REH cell (cell line): Measurements from ENCODE around the gene NRXN3.

DNA sequence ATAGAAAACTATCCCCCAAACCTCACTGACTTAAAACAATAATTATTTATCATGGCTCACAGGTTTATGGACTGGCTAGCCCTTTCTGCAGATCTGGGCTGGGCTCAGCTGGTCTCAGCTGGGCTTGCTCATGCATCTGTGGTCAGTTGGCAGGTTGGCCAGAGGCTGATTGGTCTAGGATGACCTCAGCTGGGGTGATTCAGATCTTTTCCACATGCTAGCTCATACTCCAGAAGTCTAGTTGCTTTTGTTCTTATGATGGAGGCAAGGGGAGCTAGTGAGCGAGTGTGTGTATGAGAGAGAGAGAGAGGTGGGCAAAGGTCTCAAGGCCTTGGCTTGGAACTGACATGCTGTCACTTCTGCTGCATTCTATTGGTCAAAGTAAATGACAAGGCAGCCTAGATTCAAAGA is 181.2 kb upstream of the NRXN3 start:
- PRO-cap, result no peak

- PRO-cap, result no peak
Measured at GRCh38 chr14:78170233-78170531, at the start of gene NRXN3. NRXN3 (plus strand) TSS chr14:78170373.

DNA sequence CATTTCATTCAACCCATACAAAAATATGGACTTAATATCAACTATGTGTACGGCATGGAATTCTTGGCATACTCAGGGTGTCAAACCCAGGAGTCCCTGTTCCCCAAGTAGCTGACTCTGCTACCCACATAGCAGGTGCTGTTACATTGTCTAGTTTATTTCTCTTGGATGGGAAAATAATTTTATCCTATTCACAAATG is 235.5 kb downstream of the NRXN3 start:
- PRO-cap, result no peak

DNA sequence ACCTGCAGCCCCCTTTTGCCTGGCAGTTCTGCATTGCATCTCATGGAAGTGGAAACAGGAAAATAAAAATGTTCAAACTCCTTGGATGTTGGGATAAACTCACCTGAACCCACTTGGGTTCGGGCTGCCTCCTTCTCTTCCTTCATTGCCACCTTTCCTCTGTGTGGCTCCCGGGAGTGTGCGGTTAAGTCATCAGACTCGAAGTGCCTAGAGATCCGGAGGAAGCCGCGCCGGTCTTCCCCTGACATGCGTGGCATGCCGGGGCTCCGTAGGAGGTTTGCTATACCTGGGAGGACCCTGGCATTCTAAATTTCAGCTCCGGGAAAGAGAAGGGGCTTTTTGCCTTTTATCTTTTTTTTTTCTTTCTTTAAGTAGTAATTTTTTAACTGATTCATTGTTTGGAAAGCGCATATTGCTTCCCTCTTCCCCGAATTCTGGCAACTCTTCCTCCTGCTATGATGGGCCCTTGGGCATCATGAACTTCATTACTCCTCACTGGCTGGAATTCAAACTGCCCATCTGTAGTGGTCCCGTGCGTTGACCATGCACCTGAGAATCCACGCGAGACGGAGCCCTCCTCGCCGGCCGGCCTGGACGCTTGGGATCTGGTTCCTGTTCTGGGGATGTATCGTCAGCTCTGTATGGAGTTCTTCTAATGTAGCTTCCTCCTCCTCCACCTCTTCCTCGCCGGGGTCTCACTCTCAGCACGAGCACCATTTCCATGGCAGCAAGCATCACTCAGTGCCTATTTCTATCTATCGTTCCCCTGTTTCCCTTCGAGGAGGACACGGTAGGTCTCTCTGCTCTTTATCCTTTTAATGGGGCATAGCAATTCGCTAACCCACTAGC is 931.3 kb downstream of the DIO2 start:
- PRO-cap, result no peak

DNA sequence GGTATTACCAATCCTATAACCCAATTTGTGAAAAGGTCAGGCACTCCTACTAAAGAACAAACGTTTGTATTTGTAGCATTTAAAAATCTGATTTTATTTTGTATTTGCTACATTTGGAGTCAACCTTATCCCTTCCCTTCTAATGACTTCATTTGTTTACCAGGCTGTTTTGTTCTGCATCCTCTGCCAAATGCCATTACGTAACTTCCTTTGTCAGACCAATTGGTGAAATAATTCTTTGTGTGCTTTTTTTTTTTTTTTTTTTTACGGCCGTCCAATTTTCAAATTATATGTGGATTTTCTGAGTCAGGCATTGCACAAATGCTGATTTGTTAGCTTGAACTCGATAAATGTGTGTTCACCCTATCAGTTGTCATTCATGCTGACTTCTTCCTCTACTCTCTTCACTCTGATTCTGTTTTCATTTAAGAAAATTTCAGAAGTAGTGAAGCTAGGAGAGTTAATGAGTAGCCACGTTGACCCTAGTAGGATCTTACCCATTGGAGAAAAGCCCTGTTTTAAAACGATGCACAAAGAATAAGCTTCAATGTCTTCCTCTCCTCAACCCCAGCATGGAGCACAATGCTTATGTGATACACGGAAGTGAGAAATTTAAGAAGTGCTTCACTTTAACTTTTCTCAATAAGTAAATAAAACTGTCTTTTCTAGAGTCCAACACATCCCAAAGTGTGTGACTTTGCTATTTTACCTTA is 386.2 kb downstream of the DIO2 start:
- PRO-cap, result no peak

DNA sequence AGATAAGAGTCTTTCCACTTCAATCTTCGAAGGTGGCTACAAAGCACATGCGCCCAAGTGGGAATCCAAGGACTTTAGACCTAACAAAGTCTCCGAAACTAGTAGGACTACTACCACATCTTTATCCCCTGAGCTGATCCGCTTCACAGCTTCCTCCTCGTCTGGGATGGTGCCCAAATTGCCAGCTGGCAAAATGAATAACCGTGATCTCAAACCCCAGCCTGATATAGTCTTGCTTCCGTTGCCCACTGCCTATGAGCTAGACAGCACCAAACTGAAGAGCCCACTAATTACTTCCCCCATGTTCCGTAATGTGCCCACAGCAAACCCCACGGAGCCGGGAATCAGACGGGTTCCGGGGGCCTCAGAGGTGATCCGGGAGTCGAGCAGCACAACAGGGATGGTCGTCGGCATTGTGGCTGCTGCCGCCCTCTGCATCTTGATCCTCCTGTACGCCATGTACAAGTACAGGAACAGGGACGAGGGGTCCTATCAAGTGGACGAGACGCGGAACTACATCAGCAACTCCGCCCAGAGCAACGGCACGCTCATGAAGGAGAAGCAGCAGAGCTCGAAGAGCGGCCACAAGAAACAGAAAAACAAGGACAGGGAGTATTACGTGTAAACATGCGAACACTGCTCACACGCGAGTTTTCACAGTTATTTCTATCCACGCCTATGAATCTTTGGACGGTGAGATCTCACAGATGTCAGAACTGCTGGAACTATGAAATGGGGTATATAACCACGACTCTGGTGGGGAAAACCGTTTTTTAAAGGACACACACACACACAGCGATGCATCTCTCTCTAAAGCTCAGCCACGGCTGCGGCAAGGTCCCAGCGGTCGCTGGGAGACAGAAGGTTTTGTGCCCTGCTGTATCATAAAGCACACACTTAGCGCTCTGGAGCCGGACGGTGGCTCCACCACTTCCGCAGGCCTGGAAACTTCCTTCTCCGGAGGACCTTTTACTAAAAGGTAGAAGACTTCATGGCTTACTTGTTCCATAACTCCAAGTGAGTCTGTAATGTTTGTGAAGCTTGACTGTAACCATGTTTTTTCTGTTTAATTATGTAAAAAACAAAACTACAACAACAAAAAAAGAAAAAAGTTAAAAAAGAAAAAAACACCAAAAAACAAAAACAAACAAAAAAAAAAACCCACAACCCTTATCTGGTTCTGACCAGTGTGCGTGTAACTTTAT is 349.6 kb downstream of the DIO2 start:
- PRO-cap, result no peak

DNA sequence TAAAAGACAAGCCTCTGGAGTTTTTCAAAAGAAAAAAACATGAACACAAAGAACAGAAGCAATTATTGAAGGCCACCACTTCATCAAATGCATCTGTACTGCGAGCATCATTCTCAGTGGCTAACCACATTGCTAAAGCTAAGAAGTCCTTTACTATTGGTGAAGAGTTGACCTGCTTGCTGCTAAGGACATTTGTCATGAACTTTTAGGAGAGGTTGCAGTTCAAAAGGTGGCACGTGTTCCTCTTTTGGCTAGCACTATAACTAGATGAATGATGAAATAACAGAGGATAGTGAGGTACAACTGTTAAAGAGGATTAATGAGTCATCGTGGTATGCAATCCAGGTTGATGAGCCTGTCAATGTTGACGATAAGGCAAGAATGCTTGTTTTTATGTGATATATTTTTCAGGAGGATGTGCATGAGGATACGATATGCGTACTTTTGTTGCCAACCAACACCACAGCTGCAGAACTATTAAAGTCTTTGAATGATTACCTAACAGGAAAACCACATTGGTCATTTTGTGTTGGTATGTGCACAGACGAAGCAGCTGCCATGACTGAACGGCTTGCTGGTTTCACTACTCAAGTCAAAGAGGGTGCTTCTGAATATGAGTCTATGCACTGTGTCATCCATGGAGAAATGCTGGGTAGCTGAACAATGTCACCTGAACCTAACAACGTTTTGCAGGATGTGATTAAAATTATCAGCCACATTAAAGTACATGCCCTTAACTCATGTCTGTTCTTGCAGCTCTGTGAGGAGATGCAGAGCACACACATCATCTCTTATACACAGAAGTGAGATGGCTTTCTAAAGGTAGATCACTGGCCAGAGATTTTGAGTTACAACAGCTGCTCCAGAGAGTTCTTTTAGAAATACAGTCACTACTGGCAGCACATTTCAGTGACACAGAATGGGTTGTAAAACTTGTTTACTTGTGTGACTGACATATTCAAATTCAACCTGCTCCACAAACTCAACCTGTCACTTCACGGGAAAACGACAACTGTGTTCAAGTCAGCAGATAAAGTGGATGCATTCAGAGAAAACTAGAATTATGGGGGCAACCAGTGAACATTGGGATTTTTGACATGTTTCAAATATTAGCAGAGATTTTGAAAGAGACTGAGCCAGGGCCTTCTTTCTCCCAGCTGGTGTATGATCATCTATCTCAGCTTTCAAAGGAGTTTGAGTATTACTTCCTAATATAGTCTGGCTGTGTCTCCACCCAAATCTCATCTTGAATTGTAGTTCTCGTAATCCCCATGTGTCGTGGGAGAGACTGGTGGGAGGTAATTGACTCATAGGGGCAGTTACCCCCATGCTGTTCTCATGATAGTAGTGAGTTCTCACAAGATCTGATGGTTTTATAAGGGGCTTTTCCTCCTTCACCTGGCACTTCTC is 10.3 kb downstream of the CEP128 start:
- PRO-cap, result bidirectional peak, plus-strand start at position 541 of the sequence, minus-strand start at position 479 of the sequence; unidirectional peak, minus-strand start at position 1,176 of the sequence

DNA sequence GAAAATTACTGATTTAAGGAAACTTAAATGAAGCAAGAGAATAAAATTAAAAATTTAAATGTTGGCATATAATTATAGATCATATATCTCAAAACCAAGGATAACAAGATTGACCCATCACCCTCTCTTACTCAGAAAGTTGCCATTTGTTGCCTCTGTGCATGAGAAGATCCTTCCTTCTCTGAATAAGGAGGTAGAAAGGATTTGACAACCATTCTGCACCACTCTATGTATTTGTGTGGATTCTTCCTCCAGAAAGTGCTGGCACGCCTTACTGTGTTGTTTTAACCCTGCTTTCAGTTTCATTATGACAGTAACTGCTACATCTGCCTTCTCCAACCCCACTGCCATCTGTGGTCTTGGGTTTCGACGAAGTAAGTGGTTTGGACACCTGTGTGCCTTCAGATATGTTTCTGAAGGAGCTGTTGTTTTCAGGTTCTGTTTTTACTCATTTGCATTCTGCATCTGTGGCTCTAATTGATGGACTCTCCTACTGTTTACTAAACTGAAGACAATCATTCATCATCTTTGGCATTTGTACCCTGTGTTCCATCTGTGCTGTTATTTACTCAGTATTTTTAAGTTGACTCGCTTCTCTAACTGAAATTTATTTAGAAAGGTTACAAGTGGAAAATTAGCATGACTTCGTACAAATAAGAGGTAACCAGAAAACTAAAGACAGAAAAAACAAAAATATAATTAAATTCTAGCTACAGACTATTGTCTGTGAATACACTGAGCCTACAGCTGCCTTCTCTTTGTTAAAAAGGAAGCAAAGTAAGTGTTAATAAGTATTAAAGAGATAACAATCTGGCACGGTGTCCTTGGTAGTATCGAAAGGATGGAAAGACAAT is 4.1 kb downstream of the TSHR start:
- PRO-cap, result bidirectional peak, plus-strand start at position 350 of the sequence, minus-strand start at position 240 of the sequence

DNA sequence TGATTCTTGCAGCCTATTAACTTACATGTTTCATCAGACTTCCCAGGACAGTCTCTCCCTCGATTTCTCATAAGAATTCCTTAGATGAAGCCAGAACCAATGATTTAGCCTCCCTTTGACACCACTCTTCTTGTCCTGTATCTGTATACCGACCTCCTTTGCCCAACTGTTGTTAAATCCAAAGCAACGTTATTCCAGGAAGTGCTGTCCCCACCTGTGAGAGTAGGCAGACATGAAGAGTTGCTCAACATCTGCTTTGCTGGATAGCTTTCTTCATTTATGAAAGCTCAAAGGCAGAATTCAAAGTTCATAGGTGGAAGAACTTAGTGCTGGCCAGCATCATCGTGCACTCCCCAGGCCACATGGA is 55.6 kb downstream of the GTF2A1 start:
- PRO-cap, result no peak

DNA sequence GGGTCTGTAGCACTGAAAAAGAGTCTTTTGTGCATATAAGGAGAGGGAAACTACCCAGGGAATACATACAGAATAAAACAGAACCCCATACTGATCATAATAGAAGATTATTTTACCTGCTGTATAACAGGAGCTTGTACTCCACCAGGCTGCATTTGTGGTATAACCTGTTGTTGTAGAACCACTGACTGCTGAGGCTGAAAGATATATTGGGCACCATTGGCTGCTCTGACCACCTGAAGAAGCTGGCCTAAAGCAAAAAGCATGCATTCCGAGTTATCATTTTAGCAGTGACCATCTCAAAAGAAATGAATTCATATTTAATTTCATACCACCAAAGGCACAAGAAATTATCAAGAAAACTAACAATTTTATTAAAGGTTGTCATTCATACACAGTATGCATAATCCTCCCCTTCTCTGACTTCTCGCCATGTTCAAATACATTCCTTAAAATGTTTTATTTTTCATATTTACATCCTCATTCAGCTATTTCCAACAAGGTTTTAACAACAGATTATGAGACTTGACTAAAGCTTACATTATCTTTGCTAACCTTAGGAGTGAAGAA is 24.7 kb downstream of the GTF2A1 start:
- PRO-cap, result no peak

- PRO-cap, result no peak
Measured at GRCh38 chr14:81423488-81424053, 23.4 kb upstream of the STON2 start.

- PRO-cap, result no peak
Measured at GRCh38 chr14:81749201-81749712, 215.6 kb upstream of the SEL1L start.

DNA sequence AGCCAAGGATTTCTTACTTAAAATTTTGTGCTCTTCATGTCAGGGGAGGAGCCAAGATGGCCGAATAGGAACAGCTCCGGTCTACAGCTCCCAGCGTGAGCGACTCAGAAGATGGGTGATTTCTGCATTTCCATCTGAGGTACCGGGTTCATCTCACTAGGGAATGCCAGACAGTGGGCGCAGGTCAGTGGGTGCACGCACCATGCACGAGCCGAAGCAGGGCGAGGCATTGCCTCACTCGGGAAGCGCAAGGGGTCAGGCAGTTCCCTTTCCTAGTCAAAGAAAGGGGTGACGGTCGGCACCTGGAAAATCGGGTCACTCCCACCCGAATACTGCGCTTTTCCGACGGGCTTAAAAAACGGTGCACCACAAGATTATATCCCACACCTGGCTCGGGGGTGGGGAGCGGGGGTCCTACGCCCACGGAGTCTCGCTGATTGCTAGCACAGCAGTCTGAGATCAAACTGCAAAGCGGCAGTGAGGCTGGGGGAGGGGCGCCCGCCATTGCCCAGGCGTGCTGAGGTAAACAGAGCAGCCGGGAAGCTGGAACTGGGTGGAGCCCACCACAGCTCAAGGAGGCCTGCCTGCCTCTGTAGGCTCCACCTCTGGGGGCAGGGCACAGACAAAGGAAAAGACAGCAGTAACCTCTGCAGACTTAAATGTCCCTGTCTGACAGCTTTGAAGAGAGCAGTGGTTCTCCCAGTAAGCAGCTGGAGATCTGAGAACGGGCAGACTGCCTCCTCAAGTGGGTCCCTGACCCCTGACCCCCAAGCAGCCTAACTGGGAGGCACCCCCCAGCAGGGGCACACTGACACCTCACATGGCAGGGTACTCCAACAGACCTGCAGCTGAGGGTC is 1890.5 kb upstream of the FLRT2 start:
- PRO-cap, result no peak

DNA sequence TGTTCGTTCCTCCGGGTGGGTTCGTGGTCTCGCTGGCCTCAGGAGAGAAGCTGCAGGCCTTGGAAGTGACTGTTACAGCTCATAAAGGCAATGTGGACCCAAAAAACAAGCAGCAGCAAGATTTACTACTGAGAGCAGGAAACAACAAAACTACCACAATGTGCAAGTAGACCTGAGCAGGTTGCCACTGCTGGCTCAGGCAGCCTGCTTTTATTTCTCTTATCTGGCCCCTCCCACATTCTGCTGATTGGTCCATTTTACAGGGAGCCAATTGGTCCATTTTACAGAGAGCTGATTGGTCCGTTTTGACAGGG is 1131.4 kb upstream of the FLRT2 start:
- PRO-cap, result no peak

DNA sequence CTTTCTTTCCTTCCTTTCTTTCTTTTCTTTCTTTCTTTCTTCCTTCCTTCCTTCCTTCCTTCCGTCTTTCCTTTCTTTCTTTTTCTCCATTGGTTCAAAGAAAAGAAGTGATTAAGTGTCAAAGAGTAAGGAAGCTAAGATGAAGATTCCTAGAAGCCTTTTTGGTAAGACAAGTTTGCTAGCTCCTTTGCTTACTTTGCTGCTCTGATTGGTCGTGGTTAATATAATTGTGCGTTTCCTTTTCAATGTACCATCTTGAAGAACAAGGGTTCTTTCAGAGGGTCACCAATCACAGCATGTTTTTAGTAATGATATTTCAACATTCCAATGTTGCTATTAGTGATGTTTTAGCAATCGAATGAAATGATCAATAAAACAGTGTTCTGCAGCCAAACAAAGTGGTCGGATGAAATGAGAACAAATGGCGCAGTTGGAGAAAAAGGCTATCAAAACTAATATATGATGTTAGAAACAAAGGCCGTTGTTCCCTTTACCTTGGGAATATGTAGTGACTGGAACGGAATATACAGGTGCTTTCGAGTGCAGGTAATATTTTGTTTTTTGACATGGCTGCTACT is 828.7 kb downstream of the GALC start:
- PRO-cap, result no peak

DNA sequence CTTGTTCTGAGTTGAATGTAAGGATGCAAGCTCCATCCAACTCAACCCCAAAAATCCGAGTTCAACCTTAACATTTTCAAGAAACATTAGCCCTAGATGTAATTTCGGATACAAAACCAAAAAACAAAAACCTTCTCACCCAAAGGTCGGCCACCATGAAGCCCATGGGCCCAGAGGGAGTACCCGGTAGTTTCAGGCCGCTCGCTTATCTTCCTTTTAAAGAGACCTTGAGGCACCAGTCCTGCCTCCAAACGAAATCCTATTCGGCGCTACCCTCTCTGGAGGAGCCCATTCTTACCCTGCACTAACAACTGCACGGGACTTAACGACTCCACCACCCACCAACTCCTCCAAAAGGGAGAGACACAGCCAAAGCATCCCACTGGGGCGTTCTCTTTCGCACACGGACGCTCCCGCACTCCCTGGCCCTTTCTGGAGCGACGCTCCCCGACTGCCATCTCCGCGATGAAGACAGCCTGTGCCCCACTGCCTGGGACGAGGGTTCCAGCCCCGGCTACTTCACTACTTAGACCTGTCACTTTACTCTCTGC is 742 bp downstream of the GALC start:
- PRO-cap, result no peak

DNA sequence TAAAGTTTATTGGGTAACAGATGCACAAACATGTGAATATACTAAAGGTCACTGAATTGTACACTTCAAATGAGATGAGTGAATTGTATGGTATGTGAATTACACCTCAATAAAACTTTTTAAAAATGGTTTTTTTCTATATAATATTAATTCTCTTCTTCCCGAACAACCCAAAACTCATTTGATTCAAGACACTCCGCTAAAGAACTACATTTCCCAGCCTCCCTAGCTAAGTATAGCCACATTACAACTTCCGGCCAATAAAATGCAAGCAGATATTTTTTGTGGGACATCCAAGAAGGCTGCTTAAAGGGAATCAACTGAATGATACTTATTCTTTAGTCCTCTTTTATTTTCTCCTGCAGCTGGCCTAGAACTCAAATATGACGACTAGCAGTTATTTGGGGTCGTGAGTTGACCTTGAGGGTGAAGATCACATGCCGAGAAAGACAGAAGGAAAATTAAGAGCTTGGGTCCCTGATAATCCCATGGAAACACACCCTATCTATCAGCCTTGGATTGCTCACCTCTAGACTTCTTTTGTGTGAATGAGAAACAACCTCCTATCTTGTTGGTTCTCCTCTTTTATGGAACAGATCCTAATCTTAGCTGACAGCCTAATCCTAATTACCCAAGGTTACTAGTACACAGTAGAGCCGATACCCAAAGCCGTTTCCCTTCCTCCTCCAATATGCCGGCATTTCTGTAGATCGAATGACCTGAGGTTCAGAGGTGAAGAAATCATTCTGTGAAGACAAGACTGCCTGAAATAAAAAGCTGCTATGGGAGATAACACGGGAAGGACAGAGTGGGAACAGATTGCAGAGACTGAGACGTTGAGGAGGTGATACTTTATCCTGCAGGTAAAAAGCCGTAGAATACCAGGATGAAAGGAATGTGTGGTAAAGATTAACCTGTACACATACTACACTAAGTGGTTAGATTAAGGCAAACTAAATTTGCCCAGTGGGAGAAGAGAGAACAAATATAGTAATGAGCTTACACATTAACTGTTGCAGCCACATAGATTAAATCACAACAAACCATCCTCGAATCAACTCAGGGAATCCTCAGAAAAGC is 187.6 kb downstream of the TTC8 start:
- PRO-cap, result no peak

- PRO-cap, result no peak
Measured at GRCh38 chr14:89303120-89303865, 113.7 kb downstream of the FOXN3 start.

- PRO-cap, result no peak
Measured at GRCh38 chr14:89366900-89367085, 50.2 kb downstream of the FOXN3 start.

DNA sequence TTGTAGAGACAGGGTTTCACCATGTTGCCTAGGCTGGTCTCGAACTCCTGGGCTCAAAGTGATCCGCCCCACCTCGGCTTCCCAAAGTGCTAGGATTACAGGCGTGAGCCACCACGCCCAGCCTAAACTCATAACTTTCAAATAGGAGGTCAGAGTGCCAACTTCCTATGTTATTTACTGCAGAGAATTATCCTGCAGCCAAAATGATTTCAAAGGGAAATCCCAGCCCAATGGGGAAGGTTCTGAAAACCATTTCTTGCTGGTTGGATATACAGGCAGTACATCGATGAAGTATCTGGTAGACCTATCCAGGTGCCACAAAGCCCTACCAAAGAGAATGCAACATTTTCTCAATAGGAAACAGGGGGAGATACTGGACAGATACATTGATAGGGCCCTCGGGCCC is 13.7 kb downstream of the FOXN3 start:
- PRO-cap, result no peak